ENCODE measurements around a stretch of chr13.

DNA sequence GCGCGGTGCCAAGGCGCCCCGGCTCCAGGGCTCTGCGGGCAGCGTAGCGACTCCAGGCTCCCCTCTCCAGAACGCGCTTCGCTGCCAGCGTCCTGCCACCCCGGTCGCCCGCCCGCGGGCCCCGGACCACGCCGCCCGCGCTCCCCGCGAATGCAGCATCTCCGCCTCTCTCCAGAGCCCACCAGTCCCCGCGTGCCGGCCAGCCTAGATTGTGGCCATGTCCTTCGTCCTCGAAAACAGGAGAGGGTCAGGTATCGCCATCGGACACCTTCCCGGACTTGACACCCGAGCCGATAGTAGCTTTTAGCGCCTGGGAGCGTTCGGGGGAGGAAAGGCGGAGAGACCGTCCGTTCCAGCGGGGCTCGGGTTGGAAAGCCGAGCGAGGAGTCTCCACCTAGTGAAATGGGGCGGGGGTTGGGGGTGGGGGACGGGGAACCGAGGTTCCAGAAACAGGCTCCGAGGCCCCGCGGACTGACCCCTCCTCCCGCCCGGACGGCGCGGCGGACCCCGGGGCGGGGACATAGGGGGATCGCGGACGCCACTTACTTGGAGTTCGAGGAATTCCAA is 1.1 kb downstream of the EFNB2 start:
- PRO-cap: no peak

GRCh38 chr13:106568195-106568412 is 167 bp upstream of the ARGLU1 start:
- PRO-cap: bidirectional peak, plus-strand start at chr13:106568261, minus-strand start at chr13:106568164

GRCh38 chr13:107867626-107868810 is 722 bp upstream of the NALF1 start:
- PRO-cap: no peak

DNA sequence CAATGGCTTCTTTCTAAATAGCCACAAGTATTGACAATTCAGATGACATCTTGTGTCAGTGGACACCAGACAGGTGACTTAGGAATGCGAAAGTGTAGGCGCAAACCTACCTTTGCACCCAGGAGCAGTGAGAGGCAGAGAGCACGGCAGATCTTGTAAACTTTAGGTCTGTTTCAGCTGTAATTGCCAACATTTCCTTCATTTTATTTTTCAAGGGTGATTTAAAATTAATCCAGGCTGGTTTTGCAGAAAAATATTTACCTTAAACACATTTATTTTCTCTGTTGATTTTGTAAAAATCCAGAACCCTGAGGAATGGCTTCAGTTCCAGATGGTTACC is 34.8 kb downstream of the TNFSF13B start:
- PRO-cap: no peak

GRCh38 chr13:108886379-108886991 is 257.1 kb downstream of the MYO16 start:
- PRO-cap: no peak

- PRO-cap: no peak
These were observed 352.0 kb downstream of the MYO16 start for GRCh38 chr13:108981331-108981807.

- PRO-cap: no peak
These were observed 545.2 kb downstream of the IRS2 start for GRCh38 chr13:109241058-109241662.

DNA sequence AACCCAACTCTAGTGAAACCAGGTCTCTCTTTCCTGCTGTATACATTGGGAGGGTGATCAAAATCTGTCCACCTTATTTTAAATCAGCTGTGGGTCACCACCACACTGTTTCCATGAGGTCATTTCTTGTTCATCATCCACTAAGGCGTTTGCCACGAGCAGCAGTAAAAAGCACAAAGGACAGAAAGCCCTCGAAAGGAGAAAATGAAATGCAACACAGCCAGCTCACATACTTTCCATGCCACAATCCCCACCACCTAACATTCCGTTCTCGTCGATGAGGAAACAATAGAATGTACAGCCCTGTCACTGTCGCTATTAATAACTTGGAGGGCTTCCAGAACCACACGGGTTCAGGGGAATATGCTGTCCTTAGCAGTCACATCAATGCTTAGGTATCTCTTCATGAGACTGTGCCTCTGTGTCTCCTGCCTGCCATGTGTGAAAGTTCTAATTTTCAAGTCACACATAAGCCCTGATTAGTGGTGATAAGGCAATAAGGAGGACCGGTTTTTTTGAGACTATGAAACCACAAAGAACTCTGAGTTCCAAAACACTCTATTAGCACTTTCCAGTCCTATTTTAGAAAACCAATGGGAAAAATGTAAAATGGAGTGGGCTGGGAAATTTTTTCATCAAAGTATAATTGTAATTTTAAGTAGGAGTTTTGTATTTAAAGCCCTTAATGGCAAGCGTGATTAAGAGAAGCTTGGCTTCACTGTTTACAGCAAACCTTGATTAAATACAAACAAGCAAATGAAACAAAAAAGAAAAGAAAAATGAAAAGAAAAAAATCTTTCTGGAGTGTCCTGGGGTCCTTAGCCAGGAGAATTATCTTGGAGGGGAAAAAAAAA is 542.6 kb downstream of the IRS2 start:
- PRO-cap: no peak

DNA sequence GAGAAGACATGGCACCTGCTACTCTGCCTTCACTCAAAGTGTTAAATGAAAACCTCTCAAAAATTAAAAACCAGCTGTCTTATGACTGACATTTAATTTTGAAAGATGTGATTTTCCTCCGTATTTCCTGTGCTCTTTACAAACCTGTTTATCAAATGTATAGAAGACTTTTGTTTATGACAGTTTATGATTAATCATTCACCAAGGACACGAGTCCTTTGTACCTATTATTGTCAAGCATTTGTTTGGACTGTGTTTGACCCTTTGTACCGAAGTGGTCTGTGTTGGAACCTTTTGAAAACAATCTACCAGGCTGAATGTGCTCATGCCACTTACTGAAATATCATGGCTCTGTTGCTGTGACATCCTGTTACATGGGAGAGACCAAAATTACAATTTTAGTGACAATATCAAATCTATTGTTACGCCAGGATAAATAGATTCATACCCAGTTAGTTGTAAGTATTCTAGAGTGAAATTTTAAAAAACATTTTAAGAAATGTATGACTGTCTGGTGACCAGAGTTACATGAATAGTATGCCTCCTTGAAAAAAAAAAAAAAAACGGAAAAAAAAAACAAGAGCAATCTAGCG is 193.6 kb downstream of the IRS2 start:
- PRO-cap: no peak

GRCh38 chr13:109606370-109606997 is 179.9 kb downstream of the IRS2 start:
- PRO-cap: no peak

- PRO-cap: no peak
These were observed 29.6 kb downstream of the IRS2 start for GRCh38 chr13:109756703-109757163.

DNA sequence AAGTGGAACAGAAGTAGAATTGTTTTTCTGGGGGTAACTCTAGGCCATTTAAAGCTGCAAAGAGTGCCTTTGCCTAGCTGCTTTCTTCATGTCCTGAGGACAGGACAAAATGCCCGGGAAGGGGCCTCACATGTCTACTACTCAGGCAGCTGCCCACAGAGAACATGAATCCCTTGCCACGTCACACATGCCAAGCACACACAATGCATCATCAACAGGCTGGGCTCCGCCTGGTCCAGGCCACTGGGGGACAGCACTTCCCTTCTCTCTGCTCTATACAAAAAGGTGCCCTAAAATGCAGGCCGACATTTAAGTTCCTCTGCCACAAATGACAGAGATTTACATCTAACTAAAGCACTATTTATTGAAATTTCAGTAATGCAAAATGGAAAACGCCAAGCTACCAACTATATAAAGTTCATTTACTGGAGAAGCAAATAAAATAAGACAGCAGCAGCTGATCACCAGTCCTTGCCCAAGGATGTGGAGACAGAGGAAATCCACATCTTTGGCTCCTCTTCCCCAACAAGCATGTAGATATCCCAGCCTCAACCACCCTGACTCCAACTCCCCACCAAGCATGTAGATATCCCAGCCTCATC is 21.4 kb downstream of the IRS2 start:
- PRO-cap: no peak

DNA sequence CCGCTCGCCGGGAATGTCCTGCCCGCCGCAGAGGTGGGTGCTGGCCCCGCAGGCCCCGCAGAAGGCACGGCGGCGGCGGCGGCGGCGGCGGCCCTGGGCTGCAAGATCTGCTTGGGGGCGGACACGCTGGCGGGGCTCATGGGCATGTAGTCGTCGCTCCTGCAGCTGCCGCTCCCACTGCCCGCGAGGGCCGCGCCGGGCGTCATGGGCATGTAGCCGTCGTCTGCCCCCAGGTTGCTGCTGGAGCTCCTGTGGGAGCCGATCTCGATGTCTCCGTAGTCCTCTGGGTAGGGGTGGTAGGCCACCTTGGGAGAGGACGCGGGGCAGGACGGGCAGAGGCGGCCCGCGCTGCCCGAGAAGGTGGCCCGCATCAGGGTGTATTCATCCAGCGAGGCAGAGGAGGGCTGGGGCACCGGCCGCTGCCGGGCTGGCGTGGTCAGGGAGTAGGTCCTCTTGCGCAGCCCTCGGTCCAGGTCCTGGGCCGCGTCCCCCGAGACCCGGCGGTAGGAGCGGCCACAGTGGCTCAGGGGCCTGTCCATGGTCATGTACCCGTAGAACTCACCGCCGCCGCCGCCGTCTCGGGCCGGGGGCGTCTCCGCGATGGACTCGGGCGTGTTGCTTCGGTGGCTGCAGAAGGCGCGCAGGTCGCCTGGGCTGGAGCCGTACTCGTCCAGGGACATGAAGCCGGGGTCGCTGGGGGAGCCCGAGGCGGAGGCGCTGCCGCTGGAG is 2.3 kb downstream of the IRS2 start:
- PRO-cap: no peak

- PRO-cap: no peak
These were observed 152.2 kb upstream of the IRS2 start for GRCh38 chr13:109938532-109939127.

GRCh38 chr13:110113266-110113823 is 193.6 kb downstream of the COL4A1 start:
- PRO-cap: no peak

GRCh38 chr13:110136447-110137586 is 170.1 kb downstream of the COL4A1 start:
- PRO-cap: no peak

DNA sequence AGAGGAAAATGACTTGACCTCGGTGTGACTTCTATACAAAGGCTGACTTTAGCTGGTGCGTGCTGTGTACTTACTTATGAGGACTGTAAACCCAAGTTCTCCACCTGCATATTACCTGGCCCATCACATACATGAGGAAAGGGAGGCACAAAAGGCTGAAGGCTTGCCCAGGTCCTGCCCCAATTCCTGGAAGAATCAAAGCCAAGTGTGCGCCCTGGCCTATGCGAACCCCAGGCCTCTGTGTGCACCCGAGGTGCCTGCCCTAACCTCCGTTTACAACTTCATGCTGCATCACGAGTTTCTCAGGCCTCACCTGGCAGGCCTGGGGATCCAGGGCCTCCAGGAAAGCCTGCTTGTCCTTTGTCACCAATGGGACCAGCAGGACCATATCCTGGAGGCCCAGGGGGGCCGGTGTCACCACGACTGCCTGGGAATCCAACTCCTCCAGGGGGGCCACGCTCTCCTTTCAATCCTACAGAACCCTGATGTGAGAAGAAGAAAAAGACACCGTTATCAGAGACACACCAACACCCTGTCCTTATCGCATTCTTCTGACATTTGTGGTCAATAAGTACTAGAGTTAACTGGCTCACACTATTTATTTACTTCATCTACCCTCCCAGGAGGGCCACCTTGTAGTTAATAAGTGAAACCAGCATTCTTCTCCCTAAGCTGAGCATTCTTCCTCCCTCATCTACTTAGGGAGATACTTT is 120.7 kb downstream of the COL4A1 start:
- PRO-cap: no peak

DNA sequence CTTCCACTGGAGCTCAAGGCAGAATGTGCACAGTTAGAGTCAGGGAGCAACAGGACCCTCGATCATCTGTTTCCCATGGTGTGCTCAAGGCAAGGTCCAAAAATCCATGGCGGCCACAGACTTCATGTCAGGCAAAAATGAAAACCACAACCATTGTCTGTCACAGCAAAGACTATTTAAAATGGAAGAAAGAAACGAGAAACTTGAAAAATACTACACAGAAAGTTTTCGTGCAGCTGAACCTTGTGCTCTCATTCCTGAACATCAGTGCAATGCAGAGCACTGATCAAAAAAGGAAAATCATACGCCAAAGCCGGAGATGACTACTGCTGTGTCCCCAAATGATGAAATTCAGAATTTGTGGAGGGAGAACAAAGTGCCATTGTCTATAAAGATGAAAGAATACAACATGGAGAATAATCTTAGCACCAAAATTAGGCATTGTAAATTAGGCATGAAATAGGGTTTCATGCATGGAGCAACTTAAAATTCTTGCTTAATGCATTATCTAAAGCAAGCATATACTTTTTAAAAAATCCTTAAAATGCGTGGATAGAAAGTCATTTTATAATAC is 89.5 kb downstream of the COL4A1 start:
- PRO-cap: no peak

DNA sequence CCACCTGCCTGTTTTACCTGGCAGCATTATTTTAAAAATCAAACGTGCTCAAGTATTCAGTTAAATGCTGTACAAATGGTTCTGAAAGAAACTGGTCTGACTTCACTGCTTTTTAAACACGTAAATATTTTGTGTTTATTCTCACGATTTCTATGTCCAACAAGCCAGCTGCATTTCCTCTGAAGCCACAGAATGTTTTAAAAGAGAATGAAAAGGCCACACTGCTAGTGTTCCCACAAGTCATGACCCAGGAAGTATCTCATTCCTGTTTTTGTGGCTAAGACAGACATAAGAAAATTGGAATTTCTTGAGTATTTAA is 81.1 kb downstream of the COL4A1 start:
- PRO-cap: no peak

- PRO-cap: no peak
These were observed 42.4 kb downstream of the COL4A1 start for GRCh38 chr13:110264436-110265172.